ENCODE measurements around a stretch of chr22.

DNA sequence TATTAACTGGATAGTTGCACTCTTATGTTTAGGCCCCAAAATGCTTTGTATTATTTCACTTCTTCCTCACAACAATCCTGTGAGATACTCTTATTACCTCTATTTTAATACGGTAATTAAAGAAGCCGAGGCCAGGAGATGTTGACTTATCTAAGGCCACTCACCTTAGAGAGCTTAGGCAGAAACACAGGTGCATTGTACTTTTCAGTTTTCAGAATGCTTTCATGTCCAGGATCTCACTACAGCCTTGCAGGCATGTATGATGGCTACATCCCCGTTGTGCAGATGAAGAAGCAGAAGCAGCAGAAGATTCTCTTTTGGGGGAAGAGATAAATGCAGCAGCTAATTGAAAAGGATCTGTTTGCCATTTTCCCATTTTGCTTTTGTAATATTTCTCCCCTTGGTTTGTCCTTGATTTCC lies 1.4 kb downstream of the SREBF2 start:
- RRBS: no CpG with 5 or more reads among the region's 3 CpGs

GRCh38 chr22:41835987-41837128 lies 3.5 kb downstream of the SREBF2 start:
- RRBS: no CpG with 5 or more reads among the region's 7 CpGs

DNA sequence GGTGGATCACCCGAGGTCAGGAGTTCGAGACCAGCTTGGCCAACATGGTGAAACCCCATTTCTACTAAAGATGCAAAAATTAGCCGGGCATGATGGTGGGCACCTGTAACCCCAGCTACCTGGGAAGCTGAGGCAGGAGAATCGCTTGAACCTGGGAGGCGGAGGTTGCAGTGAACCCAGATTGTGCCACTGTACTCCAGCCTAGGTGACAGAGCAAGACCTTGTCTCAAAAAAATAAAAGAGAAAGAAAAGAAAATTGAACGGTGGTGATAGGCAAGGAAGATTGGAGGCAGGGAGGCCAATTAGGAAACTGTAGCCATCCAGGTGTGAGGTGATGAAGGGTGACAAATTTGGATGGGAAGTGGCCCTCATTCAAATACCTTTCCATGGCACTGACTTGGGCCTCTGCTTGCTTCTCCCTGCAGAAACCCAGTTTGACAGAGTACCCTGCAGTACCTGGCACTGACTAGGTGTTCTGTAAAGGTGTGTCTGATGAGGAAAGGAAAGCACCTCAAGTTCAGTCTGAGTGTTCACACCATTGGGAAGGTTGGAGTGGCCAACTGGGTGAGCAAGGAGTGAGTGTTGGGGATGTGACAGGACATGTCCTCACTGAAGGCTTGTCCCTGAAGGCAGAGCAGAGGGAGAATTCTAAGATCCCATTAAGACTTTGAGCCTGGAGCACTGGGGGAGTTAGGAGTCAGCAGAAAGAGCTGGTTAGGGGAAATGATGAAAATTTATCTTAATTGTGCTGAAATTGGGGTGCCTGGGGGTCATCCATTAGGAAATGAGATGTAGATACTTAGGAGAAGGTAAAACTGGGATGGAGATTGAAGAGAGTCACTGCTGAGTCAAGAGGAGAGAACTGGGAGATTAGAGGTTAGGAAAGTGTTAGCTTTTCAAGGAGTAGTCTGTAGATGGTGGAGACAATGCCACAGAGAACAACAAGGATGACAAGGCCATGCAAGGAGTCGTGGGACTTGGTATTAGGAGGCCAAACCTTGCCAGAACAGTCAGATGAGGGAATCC lies 5.9 kb downstream of the SREBF2 start:
- RRBS: no CpG with 5 or more reads among the region's 7 CpGs

DNA sequence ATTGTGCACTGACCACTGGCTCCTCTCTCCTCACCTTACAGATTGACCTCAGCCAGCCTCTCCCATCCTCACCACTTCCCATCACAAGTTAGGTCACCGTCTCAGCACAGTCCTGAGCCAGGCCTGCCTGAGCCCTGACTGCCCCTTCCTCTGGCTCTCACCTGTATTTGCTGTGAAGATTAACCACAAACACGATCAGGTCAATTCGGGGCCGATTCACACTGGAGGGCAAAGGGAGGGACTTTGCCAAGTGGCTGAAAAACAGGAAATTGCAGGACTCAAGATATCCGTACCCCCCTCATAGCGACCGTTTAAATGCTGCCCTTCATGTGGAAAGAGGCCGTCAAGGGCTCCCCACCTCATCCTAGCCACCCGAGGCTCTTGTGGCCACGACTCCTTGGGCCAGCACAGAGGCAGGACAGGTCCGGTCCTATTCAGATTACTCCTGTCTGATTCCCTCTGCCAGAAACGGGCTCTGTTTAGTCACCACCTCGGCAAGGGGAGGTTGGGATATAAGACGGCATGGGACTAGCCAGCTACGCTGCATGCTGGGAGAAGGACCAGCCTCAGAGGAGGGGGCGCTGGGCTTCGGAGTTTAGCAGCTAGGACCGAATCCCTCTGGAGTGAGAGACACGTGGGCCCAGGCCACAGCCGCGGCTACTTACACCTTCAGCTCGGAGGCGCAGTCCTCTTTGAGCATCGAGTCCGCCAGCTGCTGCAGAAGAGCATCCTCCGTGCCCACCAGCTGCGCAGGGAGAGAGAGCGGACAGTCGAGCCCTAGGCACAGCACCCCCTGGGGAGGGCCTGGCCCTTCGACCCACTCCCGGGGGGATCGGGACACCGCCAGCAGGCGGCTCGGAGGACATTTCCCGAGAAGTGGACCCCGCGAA lies 955 bp downstream of the CENPM start:
- RRBS: no CpG with 5 or more reads among the region's 38 CpGs

DNA sequence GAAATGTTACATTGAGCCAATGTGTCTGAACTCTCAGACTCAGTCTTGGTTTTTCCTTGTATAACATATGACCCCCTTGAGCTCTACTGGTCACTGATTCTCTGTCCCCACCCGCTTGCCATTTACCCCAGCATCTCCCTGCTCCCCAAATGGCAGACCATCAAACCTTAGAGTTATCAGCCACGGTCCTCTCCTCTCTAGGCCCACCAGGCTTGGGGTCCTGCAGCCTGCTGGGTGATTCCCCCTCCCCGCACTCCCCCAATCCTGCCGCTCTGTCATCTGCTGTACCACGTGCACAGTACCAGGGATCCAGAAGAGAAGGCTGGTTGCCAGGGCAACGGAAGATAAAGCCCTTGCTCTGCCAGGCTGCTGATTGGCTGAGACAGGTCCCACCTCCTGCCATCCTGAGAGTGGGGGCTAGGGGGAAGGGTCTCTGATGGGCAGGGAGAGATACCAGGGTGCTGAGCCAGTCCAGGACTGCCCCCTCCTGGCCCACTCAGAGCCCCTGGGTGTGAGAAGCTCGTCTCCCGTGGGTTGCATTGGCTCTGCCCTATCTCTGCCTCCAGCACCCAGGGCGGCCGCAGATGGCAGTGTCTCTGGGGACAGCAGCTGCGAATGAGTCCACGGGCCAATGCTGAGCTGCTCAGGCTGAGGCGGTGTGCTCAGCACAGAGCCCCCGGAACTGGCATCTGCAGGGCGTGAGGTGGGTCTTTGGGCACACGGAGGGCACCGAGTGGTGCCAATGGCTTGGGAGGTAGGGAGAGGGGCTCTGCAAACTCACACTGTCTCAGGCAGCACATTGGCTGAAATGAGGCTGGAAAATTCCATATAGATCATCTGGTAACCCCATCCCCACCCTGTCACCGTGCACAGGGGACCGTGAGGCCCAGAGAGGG lies 5.0 kb upstream of the CENPM start:
- RRBS: no CpG with 5 or more reads among the region's 19 CpGs

- RRBS: no CpG with 5 or more reads among the region's 2 CpGs
Observed at GRCh38 chr22:42059368-42059762, 11.2 kb downstream of the NAGA start.

- RRBS: no CpG with 5 or more reads among the region's 9 CpGs
Observed at GRCh38 chr22:42085484-42086547, 4.8 kb downstream of the NDUFA6 start.

GRCh38 chr22:42129270-42129762 lies 1.3 kb downstream of the CYP2D6 start:
- RRBS: no CpG with 5 or more reads among the region's 30 CpGs

DNA sequence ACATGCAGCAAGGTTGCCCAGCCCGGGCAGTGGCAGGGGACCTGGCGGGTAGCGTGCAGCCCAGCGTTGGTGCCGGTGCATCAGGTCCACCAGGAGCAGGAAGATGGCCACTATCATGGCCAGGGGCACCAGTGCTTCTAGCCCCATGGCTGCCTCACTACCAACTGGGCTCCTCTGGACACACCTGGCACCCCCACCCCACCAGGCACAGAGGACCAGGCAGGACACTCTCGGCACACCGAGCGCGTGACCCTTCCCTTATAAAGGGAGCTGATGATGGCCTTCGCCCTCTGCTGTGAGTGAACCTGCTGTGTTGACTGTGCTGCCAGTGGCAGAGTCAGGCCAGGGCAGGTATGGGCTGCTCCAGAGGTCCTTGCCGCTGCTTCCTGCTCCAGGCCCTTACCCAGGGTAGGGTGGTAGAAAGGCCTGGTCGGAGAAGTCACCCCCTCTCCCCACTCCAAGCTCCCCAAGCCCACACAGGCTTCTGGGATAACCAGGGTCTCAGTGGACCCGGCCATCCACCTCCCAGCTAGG lies 13.8 kb upstream of the CYP2D6 start:
- RRBS: no CpG with 5 or more reads among the region's 13 CpGs

GRCh38 chr22:42159894-42160318 lies 29.3 kb upstream of the CYP2D6 start:
- RRBS: no CpG with 5 or more reads among the region's 2 CpGs

- RRBS: no CpG with 5 or more reads among the region's 18 CpGs
Observed at GRCh38 chr22:42160806-42161736, 30.5 kb upstream of the CYP2D6 start.

DNA sequence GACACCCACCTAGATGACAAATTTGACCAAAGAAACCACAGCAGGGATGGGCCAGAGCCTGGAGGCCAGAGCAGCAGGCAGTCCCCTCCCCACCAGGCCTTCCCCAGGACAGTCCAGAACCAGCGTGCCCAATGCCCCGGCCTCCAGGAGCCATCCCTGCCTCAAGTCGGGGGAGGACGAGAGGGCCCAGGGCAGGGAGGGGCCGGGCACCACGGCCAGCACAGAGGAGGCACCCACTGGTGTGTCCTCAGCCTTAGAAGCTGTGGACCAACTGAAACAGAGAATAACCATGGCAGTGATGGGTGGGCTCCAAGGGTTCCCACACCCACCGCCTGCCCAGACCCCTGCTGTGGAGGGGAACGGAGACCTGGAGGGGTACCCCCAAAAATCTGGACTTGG lies 28.3 kb upstream of the TCF20 start:
- RRBS: 53% methylated on average over 4 of the region's 8 CpGs

DNA sequence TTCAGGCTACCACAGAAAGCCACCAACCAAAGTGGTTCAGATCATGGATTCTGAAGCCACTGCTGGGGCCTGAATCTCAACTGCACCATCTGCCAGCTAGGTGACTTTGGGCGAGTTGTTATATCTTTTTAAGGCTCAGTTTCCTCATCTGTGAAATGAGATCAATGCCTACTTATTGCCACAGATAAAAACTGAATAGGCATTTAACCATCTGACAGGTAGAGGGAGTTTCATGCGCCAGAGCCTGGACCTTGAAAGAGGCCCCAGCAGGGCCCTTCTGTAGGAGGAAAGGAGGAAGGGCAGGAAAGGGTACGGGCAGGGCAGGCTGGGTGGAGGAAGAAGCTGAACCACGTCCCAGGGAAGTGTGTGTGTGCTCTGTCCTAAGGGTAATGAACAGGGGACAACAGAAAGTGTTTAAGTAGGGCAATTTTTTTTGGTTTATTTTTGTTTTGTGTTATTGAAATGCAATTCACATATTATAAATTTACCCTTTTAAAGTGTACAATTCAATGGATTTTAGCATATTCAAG lies 57.5 kb downstream of the NFAM1 start:
- RRBS: no CpG with 5 or more reads among the region's 4 CpGs

DNA sequence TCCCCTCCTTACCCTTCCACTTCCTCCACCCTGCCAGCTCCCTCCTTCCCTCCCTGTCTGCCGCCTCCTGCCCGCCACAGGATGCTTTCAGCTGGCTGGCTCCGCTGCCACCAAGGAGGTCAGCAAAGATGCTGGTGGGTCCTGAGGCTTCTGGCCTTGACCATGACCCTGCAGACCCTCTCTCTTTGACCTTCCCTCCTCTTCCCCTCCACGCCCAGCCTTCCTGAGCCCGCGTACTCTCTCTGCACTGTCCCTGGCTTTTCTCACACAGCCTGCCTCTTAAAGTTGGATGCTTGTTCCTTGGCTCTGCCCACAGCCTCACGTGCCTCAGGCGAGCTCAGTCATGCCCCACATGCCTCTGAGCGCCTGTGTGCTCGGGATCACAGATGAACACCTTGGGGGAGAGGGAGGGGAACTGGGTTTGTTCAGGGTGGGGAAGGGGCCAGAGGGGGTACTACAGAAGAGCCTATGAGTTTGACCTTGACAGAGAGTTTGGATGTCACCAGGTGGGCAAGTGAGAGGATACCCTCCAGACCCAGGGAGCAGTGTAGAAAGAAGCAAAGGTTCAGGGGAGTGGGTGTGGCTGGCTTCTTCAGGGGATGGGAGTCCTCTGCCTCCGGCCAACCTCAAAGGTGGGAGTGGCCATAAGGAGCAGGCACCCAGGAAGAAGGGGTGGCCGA lies 6.6 kb downstream of the NFAM1 start:
- RRBS: no CpG with 5 or more reads among the region's 12 CpGs

- RRBS: no CpG with 5 or more reads among the region's 35 CpGs
Observed at GRCh38 chr22:42443904-42445131, 12.1 kb upstream of the NFAM1 start.

GRCh38 chr22:42459721-42460146 lies 27.5 kb upstream of the NFAM1 start:
- RRBS: no CpG with 5 or more reads among the region's 8 CpGs

GRCh38 chr22:42581391-42581835 lies 27.7 kb downstream of the SERHL2 start:
- RRBS: no CpG with 5 or more reads among the region's 22 CpGs

- RRBS: no CpG with 5 or more reads among the region's 11 CpGs
Observed at GRCh38 chr22:42620360-42621124, 5.9 kb upstream of the POLDIP3 start.

DNA sequence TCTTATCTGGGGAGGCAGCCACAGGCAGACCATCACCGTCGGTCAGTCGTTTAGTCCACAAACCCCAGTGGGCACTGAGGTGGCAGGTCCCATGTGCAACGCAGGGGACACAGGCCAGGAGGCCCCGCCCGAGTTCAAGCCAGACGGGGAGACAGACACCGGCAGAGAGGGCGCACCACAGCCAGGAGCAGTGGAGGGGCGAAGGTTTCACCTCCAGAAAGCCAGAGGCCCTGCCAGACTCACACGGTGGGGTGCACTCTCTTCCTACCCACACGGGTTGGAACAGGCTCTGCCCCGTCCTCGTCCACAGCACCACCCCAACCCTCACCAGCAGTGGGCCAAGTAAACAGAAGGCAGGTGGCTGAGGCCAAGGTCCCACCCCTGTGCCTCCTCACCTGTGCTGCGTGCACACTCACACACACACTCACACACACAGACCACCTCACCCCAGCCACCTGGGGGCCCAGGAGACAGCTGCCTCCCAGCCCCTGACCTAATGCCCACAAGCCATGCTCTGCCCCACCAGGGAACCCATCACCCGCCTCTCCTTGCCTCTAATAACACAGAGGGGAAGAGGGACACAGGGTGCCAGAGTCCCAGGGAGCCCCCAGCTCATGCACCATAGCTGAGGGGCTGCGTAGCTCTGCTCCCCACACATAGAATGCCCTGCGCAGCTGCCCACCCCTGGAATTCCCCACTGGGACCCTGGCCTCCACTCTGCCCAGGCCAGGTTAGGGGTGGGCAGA lies 3.2 kb downstream of the CYB5R3 start:
- RRBS: no CpG with 5 or more reads among the region's 18 CpGs

DNA sequence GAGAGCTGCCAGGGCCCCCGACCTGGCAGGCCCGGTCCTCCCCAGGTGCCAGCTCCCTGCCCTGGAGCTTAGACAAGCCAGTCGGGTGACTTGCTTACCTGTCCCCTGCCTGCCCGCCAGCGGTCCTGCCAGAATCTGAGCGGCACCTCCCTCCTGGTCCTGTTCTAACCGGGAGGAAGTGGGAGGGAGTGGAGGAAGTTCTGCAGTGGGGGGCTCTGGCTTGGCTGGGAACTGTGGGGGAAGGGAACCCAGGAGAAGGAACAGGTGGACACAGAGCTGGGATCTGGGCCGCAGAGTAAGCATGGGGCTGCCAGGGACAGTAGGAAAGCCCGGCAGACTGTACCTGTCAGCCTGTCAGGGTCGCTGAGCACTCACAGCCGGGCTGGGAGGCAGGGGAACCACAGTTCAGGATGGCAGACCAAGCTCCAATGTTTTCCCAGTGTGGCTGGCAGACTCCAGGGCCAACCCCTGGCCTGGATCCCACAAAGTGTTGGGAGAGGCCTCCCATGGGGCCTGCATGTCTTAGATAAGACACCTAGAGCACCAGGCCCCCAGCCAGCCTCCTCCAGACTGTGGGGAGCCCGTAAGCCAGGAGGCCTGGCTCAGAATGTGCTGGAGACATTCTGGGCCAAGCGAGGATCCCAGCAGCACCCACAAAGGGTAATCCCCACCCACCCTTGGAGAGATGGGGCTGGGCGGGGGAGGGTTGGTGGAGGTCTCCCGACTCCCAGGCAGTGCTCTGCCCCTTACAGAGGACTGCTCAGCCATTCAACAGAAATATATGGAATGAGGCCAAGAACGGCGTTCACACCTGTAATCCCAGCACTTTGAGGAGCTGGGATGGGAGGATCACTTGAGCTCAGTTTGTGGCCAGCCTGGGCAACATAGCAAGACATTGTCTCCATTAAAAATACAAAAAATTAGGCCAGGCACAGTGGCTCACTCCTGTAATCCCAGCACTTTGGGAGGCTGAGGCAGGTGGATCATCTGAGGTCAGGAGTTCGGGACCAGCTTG lies 2.3 kb downstream of the CYB5R3 start:
- RRBS: 56% methylated on average over 2 of the region's 18 CpGs

Data from iris pigment epithelial cell (primary cell).